RPMI7951 (cell line): Measurements from ENCODE around the gene STMND1.

GRCh38 chr6:14712785-14713475 lies 532.9 kb upstream of the JARID2 start:
- RAMPAGE, long total RNA, result no peak

GRCh38 chr6:14758696-14758961 lies 487.2 kb upstream of the JARID2 start:
- RAMPAGE, long total RNA, result no peak

- RAMPAGE, long total RNA, result no peak
Measured at GRCh38 chr6:14841634-14841975, 404.3 kb upstream of the JARID2 start.

- RAMPAGE, long total RNA, result no peak
Measured at GRCh38 chr6:14889623-14890003, 356.3 kb upstream of the JARID2 start.

DNA sequence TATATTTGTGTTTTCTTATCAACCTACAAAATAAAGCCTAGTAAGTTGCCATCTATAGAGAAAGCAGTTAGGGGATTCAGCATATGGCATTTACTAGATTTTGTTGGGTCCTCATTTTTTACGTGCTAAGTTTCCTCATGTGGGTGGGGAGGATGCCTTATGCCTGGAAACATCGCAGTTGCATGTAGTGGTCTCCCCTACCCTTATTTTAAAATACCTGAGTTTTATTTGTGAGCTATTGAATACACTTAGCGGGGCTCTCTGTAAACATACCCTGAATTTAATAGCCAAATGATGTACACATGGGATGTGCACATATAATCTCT lies 27.1 kb downstream of the JARID2 start:
- RAMPAGE, long total RNA, result no peak

DNA sequence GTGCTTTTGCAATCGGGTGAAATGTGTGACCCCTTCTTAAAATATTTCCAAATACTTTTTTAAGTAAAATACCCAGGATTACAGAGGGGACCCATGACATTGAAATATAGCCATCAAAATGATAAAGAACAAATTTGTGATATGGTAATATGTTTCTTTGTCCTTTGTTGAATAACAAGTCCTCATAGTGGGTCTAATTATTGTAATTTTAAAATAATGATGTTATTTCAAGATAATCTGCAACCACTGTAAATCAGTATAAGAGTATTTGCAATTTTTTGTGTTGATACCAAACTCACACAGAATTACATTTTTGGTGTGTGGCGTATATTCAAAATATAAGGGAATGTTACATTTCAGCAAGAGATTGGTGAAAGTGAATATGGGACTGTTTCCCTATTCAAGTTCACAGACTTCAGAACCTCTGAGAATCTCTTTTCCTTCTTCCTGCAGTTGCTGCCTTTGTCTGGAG lies 41.4 kb downstream of the JARID2 start:
- RAMPAGE, long total RNA, result no peak

- RAMPAGE, long total RNA, result no peak
Measured at GRCh38 chr6:15309483-15310139, 63.7 kb downstream of the JARID2 start.

- RAMPAGE, long total RNA, result no peak
Measured at GRCh38 chr6:15350695-15351137, 104.8 kb downstream of the JARID2 start.

DNA sequence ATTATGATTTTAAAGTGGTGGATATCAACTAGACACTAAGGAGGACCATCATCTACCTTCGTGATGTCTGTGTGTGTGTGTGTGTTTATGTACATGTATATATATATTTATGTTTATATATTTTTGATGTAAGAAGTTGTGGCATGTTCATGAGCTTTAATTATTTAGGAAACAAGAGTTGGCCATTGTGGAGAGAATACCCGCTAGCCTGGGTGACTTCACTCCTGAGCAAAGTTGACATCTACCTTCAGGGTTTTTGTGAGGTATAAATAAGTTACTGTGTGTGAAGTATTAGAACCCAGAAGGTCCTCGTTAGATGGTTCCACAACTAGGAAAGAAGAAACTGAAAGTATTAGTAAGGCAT lies 153.5 kb downstream of the JARID2 start:
- RAMPAGE, long total RNA, result no peak

- RAMPAGE, long total RNA, result no peak
Measured at GRCh38 chr6:15414365-15414854, 168.5 kb downstream of the JARID2 start.

DNA sequence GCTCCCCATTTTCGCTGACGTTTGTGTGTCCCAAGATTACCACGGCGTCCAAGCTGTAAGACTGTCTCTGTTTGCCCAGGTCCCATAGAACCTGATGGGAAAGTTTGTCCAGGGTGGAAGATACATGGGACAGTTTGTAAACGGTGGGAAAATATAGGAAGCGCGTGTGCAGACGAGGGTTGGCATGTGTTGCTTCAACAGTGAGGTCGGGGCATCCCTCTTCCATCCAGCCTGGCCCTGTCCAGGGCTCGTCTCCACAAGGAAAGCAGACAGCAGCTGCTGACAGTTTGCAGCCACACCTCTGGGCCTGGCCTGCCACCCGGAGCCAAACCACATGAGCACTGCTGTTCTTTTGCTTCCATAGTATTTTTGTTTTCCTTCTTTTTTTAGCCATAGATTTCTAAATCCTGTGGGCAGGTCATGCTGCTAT lies 167.6 kb downstream of the DTNBP1 start:
- RAMPAGE, long total RNA, result no peak

GRCh38 chr6:16277152-16278218 lies 39.1 kb downstream of the GMPR start:
- RAMPAGE, long total RNA, result no peak

GRCh38 chr6:16480972-16481579 lies 242.7 kb downstream of the GMPR start:
- RAMPAGE, long total RNA, result no peak

- RAMPAGE, long total RNA, result no peak
Measured at GRCh38 chr6:16541490-16541936, 219.7 kb downstream of the ATXN1 start.

DNA sequence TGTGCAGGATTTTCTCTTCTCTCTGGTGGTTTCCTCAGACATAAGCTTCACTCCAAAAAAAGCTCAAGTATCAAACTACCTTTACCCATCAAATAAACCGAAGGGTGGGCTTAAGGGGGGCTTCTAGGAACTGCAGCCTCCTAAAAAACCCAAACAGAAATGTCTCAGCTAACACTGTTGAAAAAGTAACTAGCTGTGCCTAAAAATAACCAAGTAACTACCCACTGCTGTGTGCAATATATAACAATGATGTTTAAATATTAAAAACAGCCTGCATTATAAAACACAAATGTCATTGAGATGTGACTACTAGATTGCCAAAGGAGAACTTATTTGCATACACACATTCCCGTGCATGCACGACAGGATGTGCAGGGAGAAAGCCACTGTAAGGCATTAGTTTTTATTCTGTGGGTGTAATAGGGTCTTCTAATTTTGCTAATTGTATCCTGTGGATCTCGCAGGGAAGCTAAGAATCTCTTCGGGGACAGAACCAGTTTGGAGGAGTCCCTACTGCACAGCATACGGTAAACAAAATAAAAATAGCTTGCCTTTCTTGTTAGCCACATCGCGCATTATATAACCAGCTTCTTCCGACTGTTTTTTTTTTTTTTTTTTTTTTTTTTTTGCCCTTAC lies 2.2 kb downstream of the ATXN1 start:
- RAMPAGE, long total RNA, result no peak

DNA sequence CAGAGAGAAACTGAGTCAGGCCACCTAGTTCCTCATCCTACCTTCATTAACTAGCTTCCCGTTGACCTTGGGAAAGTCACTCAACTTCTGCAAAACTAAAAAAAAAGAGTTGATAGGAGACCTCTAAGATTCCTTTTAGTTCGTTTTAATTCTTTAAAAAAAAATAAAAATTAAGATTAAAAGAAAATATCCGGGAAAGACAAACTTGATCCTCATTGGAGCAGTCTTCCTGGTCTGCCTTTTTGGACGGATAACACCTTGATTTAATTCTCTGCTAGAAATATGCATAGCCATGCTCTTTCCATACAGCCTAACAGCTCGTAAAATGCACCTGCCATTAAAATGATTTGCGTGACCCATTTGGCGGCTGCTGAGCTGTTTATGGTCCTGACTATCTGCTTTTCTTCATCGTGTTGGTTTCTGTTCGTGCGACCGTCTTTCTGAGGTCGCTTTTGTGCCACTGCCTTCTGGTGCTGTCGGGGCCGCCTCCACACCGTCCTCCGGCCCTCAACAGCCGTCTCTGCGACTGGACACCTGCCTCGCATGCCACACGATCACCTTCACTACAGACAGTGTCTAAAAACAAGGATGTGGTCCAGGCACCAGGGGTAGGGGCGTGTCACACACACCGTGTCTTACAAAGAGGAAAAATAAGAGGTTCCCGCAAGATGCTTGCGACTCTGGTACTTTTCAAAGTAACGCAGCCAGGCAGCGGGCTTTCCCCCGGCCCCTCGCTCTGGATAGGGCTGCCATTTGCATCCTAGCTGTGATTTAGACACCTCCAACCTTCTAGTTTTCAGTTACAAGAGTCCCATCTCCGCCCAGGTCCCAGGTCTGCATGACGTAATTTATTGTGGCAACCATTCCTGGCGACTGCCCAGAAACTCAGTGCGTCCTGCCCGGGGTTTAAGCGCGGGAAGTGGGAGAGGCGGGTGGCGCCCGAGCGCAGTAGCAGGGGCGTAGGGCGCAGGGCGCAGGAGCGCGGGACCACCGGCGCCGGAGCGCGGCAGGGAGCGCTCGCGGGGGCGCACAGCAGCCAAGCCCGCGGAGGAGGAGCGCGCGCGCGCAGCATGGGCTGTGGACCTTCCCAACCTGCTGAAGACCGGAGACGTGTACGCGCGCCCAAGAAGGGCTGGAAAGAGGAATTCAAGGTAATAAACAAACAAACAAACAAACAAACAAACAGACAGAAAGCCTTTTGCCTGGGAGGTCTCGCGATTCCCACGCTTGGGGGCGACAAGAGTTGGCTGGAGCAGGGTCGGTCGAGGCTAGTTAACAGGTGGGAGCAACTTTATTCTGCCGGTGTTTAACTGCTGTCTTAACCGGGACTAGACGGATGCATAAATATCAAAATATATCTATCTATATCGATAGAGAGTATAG lies at the start of gene STMND1:
Gene STMND1 (plus strand): TSS at position 863 of the 1,383 bp plus-strand sequence.
- RAMPAGE, long total RNA, result no peak

DNA sequence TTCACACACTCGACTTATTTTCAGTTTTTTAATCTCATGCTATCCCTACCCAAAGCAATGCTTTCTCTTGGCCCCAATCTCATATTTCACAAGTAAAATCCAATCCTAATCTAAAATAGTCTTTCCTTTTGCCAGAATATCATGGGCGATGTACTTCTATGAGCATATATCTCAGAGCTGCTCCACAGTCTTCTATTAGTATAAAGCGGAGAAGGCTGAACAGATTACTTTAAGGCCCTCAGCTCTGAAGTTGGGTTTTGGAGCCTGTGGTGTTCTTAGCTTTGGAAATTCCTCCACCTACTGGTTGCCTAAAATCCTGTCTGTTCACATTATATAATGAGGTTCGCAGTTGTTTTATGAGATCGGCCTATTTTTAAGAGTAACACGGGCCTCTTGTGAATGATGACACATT lies 16.0 kb upstream of the FAM8A1 start:
- RAMPAGE, long total RNA, result no peak

GRCh38 chr6:17759252-17759931 lies 52.7 kb upstream of the NUP153 start:
- RAMPAGE, long total RNA, result no peak

- RAMPAGE, long total RNA, result no peak
Measured at GRCh38 chr6:17836741-17837303, 130.1 kb upstream of the NUP153 start.

DNA sequence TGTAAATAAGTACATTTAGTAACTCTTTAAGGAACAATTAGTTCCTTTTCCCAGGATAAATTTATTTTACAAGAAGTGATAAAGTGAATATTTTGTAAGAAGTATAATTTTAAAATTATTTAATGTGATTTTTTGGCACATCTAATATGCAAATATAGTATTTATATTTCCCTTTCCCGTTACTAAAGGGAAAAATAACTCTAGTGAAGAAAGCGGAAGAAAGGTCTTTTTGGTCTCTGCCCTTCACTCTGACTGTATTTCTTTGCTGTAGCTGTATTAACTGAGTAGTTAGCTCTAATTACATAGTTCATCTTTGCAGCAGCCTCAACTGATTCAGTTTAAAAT lies 57.4 kb upstream of the RNF144B start:
- RAMPAGE, long total RNA, result no peak